ENCODE measurements around a stretch of chr3.

DNA sequence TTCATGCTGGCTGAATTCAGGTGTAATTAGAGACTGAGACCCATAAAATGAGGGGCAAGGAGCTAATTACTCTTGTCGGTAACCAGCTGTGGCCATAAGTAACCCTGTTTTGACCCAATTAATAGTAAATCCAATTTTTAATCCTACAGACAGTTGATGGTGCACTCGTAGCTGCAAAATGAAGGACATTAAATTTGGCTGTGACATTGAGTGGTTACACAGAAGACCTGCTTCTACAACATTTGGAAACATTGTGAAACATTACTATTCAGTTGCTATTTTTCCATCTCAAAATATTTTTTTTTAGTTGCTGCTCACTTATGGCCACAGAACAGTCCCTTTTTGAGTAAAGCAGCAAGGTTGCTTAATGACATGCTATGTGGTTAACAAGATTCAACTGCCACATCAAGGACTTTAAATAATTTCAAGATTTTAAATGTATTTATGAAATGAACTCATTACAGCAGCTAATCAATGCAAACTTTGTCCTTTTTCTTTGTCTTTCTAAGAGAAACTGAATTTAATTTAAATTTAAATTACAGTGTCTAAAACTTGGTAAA, 33.1 kb downstream of the MBNL1 start:
- PRO-cap: no peak

GRCh38 chr3:152326860-152327653, 58.3 kb downstream of the MBNL1 start:
- PRO-cap: no peak

GRCh38 chr3:152406205-152407192, 137.8 kb downstream of the MBNL1 start:
- PRO-cap: bidirectional peak, plus-strand start at chr3:152406768, minus-strand start at chr3:152406530

DNA sequence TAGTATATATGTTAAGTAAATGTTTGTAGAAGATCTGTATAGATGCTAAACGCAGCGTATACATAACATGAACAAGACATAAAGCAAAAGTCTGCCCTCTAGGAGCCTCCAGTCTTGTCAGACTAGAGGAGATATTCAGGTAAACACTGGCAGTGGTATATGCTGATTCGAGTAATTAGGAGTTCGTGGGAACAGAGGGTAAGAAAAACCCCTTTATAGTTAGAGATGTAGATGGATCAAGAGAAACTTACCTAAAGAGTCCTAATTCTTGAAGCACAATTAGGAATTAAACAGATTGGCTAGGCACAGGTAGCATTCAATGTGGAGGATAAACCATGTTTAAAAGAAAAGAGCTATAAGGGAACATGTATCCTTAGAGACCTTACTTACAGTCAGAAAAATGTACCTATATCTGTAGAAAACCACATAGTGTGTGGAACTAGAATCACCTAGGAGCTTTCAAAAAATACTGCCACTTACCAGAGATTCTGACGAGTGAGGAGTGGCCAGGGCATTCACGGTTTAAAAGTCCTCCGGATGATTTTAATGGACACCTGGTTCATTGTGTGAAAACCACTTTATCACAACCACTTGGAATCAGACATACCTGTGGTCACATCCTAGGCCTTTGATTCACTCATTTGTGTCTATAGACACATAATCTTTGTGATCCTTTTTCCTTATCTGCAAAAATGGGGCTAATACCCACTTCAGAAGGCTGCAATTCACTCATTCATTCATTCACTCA, 159.7 kb downstream of the MBNL1 start:
- PRO-cap: no peak

DNA sequence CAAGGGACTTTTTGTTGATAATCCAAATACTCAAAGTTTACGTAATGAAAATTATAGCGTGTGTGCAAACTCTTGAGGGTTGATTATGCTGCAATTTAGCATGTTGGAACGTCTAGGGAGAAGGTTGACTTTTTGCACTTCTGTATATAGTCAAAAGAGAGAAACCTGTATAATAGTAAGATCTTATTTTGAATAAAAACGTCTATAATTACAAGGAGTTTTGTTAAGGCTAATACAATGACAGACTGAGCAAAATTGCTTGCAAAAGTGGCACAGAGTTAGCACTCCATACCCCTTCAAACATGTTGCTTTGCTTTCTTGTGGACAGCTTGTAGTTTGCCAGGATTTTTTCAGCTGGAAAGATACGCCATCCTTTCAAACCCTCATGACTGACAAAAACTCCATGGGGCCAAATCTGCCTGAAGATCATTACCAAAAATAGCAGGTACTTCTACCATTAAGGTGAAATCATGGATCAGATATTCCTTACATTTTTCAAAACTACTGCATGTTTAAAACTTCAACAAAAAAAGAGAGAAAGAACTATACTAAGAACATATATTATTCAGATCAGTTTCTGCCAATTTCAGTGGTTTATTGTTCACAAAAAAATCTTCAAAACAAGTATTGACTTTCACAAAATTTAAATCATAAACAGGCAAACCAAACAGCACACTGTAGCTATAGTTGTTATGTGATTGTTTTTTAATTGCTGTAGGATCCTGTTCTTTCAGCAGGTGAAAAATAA, 196.1 kb downstream of the MBNL1 start:
- PRO-cap: no peak

- PRO-cap: bidirectional peak, plus-strand start at chr3:153162229, minus-strand start at chr3:153162045
Measured at GRCh38 chr3:153161761-153162123, 284 bp upstream of the RAP2B start.

GRCh38 chr3:153284211-153284766, 122.3 kb downstream of the RAP2B start:
- PRO-cap: no peak

- PRO-cap: unidirectional peak, plus-strand start at chr3:153622209
Measured at GRCh38 chr3:153621998-153622278, 459.9 kb downstream of the RAP2B start.

GRCh38 chr3:153628411-153629173, 466.6 kb downstream of the RAP2B start:
- PRO-cap: unidirectional peak, minus-strand start at chr3:153628894

DNA sequence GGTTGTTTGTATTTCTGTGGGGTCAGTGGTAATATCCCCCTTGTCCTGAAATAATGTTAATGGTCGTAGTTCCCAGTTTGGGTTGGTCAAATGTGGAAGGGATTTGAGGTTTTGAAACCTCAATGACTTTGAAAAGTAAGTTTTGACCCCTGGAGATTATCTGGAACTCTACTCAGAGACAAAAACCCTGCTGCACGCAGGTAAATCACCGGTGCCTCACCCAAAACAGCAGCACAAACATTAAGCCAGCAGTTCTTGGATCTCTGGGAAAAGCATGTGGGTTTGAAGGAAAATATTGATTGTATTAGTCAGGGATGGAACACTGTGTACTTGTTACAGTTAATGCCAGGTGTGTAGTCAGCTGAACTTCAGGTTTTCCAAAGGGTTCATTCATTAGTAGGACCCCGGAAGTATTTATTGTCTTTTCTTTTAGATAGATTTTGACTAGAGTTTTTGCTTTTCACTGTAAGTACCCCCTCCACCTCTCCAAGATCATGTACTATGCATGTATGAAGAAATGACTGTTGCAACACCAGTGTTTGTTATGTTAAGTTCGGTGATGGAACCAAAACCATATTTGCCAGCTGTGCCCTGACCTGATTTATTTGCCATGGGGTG, 14.3 kb downstream of the ARHGEF26 start:
- PRO-cap: no peak

GRCh38 chr3:154888978-154889859, 190.9 kb upstream of the MME start:
- PRO-cap: no peak

DNA sequence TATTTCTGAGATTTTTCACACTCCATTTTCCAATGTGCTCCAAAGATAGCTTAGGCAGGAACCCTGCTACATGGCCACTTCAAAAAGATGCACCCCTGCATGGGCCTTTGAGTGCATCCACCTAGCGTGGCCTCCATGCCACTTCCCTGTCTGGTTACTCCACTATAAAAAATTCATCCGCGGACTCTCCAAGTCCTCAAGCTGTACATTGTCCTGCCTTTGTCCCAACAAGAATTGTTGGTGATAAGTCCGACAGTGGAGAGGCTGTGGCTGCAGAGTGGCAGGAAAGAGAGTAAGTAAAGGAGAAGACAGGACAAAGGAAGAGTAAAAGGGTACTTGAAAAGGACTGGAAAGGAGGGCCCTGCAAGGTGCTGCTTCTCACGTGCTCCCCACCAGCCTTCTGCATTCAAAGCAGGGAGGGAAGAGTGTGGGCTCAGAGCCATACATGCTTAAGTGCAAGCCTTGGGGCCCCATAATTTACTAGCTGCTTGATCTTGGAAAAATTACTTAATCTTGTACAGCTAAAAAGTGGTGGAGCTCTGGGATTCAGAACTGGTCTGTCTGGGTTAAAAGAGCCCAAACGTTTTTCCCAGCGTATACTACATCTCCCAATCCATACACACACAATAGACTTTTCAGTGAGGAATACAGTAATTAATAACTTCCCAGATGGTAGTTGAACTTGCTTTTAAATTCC, 29.8 kb downstream of the MME start:
- PRO-cap: no peak

DNA sequence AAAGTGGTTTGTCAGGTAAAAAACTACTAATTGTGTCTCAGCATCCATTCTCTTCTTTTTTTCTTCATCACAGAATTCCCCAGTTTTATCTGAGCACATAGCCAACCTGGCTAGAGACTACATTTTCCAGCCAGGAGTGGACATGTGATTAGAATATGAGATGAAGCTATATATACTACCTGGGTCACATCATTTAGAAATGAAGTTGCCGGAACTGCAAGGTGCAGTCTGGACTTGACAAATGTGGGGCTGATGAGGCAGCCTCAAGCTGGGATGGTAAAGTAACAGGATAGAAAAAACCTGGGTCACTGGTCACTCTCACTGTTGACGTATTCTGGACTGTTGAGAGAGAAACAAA, 99.6 kb downstream of the STRIT1 start:
- PRO-cap: no peak

- PRO-cap: no peak
Measured at GRCh38 chr3:156109907-156110397, 10.4 kb upstream of the KCNAB1 start.

DNA sequence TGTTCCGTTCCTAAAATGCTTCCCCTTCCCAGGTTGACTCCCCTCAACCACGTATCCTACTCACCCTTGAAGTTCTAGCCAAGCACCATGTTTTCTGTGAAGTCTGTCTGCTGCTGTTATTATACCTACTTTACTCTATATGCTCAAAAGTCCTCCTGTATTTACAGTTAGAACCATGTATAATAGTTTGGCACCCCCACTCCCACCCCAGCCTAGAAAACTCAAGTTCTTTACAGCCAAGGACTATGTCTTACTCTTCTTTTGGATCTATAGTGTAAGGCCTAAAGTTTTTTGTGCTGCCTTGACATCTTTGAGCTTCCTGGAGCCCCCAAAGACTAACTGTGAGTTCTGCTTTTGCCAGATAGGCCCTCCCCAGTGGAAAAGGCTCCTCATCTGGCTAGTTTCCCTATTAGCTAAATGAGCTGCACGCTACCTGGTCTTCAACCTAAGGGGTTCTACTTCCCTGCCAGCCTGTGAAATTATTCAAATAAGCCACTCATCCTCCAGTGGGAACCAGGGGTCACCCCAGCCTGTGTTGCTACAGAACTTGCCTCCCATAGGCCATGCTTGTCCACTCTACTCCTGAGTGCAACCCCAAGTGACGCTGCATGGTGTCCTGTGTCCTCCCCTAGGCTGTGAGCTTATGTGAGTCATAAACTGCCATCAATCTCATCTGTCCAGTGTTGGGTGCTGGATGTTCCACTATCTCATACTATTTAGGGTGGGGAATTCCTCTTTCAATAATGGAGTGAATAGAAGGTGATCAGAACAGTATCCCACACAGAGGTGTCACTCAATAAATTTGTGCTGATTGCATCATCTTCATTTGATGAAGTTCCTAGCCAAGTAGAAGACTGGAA, 49.6 kb upstream of the SSR3 start:
- PRO-cap: no peak

DNA sequence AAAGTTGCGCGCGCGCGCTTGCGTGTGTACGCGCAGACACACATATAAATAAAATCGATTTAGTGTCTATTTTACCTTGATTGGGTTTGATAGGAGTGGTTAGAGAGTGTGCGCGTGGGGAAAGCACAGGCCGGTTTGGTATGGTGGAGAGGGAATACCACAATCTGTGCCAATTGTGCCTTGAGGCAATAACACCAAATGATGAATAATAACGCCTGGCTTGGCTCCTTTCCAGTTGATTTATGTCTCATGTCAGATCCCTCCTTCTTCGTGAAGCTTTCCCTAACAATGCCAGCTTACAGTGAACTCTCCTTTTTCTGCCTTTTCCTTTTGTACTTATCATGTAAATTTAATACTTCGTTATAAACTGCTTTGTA, 1.6 kb downstream of the TIPARP start:
- PRO-cap: unidirectional peak, minus-strand start at position 137 of the sequence

DNA sequence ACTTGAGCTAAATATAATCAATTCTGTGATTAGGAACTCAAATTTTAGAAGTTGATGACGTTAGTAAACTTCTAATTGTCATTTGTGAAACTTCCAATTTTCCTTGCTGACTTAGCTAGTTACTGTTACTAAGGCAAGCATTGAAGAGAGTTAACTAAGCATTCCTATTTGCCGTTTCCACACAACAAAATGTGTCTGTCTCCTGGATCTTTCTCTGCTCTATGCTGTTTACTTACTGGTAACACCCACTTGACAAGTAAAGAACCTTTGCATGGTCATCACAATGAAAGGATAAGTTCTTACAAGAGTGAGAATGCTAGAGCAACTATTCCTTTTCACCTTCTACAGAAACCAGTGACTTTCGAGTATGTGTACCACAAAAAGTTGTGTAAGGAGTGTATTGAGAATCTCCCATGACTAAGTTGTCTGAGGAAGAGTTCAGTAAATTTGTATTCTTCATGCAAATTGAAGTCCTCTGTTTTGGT, 10.7 kb downstream of the TIPARP start:
- PRO-cap: no peak

DNA sequence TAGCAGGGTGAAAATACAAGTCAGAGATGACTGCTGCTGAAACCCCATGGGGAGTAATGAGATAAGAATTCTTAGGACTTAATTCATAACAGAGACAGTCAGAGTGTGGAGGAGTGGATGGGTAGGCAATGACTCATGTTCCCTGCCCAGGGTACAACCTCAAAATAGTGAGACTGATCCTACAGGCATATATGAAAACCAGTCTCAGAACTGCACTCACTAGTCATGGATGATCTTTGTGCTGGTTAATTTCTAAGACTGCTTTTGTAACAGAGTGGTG, 38.0 kb upstream of the LEKR1 start:
- PRO-cap: no peak

GRCh38 chr3:157093089-157093635, 66.8 kb downstream of the CCNL1 start:
- PRO-cap: no peak

DNA sequence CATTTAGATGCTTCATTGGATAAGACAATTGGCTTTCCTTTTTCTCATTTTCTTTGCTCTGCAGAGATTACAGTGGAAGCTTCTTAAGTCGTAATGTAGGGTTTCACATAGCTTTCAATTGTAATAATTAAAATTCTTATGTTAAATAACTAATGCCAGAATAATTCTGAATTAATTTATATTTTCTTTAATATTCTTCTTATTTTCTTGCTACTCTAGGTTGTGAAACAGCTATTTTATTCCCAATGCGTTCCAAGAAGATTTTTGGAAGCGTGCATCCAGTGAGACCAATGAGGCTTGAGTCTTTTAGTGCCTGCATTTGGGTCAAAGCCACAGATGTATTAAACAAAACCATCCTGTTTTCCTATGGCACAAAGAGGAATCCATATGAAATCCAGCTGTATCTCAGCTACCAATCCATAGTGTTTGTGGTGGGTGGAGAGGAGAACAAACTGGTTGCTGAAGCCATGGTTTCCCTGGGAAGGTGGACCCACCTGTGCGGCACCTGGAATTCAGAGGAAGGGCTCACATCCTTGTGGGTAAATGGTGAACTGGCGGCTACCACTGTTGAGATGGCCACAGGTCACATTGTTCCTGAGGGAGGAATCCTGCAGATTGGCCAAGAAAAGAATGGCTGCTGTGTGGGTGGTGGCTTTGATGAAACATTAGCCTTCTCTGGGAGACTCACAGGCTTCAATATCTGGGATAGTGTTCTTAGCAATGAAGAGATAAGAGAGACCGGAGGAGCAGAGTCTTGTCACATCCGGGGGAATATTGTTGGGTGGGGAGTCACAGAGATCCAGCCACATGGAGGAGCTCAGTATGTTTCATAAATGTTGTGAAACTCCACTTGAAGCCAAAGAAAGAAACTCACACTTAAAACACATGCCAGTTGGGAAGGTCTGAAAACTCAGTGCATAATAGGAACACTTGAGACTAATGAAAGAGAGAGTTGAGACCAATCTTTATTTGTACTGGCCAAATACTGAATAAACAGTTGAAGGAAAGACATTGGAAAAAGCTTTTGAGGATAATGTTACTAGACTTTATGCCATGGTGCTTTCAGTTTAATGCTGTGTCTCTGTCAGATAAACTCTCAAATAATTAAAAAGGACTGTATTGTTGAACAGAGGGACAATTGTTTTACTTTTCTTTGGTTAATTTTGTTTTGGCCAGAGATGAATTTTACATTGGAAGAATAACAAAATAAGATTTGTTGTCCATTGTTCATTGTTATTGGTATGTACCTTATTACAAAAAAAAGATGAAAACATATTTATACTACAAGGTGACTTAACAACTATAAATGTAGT, 6.0 kb downstream of the PTX3 start:
- PRO-cap: no peak

Data from bronchus (tissue), 1 donor.